ENCODE measurements around a stretch of chr20.

DNA sequence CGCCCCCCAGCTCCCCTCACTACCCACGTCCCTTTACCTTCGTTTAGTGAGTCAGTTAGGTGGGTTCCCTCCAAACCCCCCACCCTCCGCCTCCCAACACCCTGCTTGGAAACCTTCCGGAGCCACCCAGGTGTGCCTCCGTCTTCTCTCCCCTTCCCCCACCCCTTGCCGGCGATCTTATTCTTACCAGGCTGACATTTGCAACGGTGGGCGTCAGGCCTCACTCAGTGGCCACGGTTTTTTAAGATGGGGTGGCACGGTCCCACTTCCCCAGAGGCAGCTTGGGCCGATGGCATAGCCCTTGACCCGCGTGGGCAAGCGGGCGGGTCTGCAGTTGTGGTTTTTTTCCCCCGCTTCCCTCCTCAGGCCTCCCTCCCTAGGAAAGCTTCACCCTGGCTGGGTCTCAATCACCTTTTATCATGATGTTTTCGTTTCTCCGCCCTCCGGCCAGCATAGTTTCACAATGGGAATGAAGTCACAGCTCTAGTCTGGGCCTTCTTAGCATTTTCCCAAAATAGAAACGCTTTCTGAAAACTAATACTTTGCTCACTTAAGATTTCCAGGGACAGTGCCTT, 345.0 kb upstream of the DEFB115 start:
- RRBS = no CpG with 5 or more reads among the region's 22 CpGs

GRCh38 chr20:31607871-31608046, 2.7 kb downstream of the ID1 start:
- RRBS = no CpG with 5 or more reads among the region's 1 CpG

GRCh38 chr20:31638119-31638508, 402 bp downstream of the COX4I2 start:
- RRBS = no CpG with 5 or more reads among the region's 2 CpGs

- RRBS = no CpG with 5 or more reads among the region's 4 CpGs
Measured at GRCh38 chr20:31638509-31638729, 707 bp downstream of the COX4I2 start.

GRCh38 chr20:31678121-31679314, 40.8 kb downstream of the COX4I2 start:
- RRBS = no CpG with 5 or more reads among the region's 9 CpGs

DNA sequence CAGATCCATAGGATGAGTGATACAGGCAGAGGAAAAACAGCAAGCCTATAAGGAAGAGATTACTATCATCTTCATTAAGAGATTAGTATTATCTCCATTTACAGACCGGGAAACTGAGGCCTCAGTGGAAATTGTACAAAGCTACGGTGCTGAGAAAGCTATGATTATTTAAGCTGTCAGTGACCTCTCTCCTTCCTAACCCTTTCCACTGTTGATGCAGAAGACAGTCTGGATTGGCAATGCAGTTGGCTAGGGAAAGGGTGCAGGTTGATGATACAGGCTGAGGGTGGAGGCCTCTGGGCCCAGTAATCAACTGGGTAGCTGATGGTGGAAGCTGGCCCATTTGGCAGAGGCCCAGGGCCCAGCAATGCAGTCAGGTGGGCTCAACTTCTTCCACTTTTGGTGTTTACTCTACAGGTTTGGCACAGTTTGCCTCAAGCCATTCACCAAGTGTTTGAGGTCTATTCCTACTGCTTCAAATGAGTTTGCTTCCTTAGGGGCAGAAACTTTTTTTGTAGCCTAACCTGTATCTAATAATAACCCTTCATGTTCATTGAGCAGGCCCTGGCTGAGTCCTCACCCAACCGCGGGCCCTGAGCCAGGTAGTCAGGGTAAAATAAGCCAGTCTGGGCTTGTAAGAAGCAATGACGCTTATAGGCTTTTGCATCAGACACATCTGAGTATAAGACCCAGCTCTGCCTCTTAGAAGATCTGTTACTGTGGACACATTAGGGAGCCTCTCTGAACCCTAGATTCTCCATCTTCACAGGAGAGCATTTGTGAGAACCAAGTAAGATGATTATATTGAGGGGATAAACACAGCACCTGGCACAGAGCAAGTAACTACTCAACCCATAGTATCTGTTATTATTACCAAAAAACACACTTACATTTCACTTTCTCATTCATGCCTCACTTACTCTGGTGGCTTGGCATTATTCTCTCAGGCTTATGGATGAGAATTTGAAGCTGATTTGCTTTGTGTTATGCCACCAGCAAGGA, 12.0 kb downstream of the BCL2L1 start:
- RRBS = no CpG with 5 or more reads among the region's 5 CpGs

DNA sequence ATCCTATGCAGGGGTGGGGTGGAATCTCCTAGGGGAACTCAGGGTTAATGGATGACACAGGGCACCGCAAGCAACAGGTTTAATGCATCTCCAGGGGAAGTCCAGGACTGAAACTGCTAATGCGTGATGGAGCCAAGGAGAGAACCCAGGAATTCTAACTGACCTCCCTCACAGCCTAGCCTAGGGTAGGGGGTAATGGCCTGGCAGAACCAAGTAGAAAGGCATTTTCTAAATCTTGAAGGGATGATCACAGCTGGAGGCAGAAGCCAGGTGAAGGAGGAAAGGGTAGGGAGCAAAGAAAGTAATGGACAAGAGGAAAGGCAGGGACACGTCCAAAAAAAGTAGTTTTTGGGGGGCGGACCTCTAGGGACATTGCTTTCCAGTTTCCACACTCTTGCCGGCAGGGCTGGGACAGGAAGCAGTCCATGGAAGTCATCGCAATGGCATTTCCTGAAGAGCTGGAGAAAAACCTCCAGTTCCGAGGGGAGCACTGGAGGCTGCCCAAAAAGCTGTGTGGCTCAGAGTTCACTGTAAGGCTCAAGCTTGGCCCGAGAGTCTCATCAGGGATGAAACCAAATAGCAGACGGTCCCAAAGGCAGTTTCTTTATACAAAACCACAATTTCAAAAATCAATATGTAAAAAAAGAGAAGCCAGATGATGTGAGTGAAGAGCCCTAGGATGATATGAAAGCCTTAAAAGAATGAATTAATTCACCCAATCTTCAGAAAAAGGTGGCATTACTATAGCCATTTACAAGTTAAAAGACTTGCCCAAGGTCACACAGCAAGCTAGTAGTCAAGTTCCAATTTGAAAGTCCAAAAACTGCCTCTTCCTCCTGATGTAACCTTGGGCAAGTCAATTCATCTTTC, 9.4 kb downstream of the BCL2L1 start:
- RRBS = no CpG with 5 or more reads among the region's 9 CpGs

- RRBS = no CpG with 5 or more reads among the region's 5 CpGs
Measured at GRCh38 chr20:31716665-31717577, 5.7 kb downstream of the BCL2L1 start.

DNA sequence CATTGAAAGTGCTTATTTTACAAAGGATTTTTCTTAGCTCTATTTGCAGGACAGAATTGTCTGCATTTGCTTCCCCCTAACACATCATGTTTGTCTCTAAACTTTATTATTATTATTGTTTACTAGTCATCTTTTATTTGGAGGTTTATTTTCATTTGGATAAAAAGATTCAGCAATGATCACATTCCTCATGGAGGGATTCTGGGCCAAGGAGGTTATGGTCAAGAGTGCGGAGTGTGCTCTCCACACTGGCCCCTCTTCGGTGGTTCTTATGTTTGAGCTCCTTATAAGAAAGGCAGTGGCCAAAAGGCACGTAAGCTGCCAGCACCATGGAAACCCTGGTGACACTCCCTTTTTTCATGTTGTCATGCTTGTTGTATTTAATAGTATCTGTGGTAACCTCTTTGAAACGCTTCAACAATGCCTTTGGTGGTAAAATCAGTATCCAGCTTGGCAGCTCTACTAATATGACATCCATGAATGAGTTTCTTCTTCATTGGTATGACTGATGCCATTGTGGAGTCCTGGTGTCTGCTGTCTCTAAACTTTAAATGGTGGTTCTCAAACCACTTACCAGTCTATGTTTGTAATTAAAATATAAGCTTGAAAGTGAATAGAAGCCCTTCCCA, 10.8 kb upstream of the MYLK2 start:
- RRBS = no CpG with 5 or more reads among the region's 4 CpGs

DNA sequence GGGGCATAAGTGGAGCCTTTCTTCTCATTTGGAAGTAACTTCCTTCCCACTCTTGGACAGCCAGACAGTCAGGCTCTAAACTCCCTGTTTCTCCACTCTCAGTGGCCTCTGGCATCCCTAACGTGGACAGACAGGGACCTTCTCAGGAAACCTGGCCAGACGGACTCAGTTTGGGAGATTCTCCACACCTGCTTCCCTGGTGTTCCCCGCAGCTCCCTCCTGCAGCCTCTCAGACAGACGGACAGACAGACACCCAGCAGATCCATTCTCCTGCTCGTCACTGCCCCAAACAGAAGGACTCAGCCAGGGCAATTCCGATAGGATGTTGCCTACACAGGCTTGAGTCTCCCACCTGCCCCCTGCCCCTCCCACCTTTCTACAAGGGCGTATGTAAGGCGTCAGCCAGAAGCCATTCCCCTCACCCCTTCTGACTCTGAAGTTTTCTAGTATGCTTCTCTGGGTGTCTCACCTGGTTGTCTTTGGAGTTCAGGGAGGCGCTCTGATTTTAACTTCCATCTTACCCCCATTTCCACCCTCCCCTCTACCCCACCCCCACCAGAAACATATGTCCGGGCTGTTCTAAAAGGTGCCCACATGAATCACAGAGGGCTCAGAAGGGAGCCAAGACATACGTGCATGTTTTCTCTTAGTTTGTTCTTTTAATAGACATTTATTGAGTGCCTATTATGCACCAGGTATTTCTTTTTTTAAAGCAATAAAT, 499 bp downstream of the CCM2L start:
- RRBS = no CpG with 5 or more reads among the region's 11 CpGs

GRCh38 chr20:32285525-32286346, 8.3 kb downstream of the KIF3B start:
- RRBS = no CpG with 5 or more reads among the region's 4 CpGs

DNA sequence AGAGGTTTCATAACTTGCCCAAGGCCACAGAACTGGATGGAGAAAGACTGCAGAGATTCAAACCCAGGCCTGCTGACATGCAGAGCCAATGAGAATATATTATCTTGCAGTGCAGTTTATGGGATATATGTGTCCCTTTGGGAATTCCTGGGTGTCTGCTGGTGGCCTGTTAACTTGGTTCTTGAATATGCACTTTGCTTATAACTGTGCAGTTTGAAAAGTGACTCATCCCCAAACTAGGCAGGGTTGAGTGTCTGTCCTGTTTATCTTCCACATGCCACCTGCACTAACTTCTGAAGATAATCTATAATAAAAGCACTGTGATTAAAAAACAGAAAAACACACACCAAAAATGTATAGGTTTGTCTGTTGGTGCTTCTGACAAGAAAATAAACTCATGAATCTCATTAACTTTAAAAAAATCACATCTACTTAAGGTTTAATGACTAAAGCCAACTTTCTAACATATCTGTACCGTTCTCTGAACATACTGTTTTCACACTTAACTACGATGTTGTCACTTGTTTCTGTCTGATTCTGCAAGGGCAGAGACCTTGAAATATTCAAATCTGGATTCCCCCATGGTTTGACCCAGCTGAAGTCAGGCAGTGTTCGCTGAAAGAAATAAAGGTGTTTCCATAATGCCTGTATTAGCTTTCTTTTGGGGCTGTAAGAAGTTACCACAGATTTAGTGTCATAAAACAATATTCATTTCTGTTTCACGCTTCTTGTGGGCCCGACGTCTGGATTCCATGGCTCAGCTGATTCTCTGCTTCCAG, 2.8 kb upstream of the ASXL1 start:
- RRBS = no CpG with 5 or more reads among the region's 6 CpGs

DNA sequence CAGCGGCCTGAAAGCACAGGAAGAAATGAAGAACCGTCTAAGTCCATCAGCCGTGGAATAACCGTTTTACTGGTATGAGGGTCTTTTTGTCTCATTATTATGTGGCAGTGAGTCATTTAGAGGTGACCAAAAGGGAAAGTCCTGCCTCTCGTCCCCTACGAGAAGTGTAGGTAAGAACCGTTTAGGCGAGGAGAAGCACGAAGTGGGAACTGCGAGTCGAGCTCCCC, 522 bp upstream of the ASXL1 start:
- RRBS = no CpG with 5 or more reads among the region's 11 CpGs

- RRBS = 100% methylated on average over 1 of the region's 14 CpGs
Measured at GRCh38 chr20:32433358-32433822, 75.3 kb downstream of the ASXL1 start.

GRCh38 chr20:32434220-32435374, 76.5 kb downstream of the ASXL1 start:
- RRBS = no CpG with 5 or more reads among the region's 27 CpGs

DNA sequence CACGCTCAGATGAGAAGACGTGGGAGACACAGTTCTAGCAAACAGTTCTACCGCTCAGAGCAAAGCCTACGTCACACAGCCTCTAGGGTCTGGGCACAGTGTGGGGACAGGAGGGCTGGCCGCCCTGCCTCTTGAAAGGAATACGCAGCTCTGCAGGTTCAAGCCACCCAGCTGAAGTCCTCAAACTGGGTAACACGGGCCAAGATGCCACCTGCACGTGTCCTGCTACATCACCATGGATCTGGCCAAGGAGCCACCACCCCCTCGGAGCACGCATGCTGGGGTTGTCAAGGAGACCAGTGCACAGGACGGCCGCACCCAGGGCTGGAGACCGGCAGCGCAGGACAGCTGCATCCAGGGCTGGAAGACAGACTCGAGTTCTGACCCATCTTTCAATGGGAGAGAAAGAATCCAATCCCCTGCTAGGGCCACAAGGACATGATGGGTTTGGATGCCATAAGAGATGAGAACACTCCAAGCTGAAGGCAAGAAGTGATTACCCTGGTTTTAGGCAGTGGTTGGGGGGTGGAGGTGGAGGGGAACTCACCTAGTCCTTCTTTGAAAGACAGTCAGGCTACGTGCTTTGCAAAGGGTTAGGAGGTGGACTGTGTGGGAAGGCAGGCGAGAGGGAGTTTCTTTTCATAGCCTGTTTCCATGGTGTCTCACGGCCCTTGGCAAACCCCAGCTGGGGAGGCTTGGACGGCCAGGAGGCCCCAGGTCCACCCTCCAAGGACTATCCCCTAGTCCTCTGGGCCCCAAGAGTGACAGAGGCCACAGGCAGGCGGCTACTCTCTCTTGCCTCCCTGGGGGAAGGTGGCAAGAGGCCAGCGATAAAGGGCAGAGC, 74.7 kb downstream of the NOL4L start:
- RRBS = no CpG with 5 or more reads among the region's 21 CpGs

- RRBS = no CpG with 5 or more reads among the region's 8 CpGs
Measured at GRCh38 chr20:32516861-32517681, 68.1 kb downstream of the NOL4L start.

DNA sequence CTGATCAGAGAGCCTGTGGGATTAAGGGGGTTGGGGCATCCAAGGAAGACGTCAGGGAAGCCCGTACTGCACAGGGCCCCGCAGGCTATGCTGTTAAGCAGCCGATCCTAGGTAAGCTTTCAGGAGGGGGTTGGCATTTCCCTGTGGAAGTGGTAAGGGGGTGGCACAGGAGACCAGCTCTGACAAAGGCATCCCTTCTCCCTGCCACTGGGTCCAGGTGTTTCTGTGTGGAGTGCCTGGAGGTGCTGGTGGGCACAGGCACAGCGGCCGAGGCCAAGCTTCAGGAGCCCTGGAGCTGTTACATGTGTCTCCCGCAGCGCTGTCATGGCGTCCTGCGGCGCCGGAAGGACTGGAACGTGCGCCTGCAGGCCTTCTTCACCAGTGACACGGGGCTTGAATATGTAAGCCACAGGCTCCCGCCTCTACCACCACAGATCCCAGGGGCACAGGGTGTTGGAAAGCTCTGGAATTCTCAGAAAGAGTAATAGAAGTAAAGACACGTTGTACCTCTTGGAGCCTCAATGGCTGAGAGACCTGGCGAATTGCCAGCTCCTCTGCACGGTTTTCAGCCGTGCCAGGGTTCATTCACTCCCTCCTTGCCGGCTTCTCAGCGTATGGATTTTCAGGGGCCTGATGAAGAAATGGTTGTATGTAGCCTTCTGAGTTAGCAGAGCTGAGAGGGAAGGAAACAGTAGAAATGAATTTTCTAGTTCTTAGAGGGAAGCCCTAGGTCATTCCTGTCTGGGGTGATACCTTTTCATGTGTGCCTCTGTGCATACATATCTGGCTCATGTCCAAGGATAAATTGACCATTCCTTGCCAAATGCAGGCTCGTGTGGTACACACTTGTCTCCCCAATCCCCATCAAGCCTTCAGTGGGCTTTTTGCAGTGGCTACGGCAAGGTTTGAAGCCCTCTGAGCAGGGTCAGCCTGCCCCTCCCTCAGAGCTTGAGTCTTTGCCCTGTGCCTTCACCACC, 21.2 kb upstream of the MAPRE1 start:
- RRBS = no CpG with 5 or more reads among the region's 24 CpGs

- RRBS = no CpG with 5 or more reads among the region's 10 CpGs
Measured at GRCh38 chr20:32807574-32808093, 12.1 kb upstream of the MAPRE1 start.

DNA sequence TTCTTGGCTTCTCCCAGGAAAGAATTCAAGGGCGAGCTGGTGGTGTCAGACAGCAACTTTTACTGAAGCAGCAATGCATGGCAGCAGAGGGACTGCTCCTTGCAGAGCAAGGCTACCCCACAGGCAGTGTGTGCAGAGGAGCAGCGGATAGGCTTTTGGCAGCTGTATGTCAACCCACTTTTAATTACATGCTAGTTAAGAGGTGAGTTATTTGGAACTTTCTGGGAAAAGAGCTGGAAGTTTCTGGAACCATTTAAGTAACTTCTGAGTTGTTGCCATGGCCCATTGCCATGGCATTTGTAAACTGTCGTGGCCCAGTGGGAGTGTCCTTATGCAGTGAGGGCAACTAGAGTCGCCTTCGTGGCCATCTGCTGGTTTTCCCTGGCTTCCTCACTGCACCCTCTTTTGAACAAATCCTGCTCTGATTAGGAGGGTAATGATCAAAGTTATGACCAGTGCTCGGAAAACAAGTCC, 34.0 kb downstream of the BPIFB4 start:
- RRBS = no CpG with 5 or more reads among the region's 6 CpGs